UCH-1 (cell line): ENCODE measurements around a stretch of chr14.

DNA sequence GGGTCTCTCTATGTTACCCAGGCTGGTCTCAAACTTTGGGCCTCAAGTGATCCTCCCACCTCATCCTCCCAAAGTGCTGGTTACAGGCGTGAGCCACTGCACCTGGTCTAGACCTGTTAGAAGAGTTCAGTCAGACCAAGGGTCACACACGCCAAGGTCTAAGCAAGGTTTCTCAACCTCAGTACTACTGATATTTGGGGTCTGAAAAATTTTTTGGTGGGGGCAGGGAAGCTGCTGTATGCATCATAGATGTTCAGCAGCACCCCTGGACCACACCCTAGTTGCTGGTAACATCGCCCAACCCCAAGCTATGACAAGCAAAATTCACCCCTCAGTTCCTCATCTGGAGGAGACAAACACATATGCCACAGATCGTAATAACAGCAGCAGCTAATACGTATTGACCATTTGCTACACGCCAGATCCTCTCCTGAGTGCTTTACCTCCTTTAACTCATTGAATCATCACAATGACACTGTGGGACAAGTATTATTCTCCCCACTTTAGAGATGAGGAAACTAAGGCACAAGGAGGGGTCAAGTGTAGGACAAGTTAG is 46.5 kb downstream of the ACTN1 start:
- RRBS, result no CpG with 5 or more reads among the region's 6 CpGs

GRCh38 chr14:68942323-68943212 is 36.5 kb downstream of the ACTN1 start:
- RRBS, result 72% methylated on average over 4 of the region's 17 CpGs

DNA sequence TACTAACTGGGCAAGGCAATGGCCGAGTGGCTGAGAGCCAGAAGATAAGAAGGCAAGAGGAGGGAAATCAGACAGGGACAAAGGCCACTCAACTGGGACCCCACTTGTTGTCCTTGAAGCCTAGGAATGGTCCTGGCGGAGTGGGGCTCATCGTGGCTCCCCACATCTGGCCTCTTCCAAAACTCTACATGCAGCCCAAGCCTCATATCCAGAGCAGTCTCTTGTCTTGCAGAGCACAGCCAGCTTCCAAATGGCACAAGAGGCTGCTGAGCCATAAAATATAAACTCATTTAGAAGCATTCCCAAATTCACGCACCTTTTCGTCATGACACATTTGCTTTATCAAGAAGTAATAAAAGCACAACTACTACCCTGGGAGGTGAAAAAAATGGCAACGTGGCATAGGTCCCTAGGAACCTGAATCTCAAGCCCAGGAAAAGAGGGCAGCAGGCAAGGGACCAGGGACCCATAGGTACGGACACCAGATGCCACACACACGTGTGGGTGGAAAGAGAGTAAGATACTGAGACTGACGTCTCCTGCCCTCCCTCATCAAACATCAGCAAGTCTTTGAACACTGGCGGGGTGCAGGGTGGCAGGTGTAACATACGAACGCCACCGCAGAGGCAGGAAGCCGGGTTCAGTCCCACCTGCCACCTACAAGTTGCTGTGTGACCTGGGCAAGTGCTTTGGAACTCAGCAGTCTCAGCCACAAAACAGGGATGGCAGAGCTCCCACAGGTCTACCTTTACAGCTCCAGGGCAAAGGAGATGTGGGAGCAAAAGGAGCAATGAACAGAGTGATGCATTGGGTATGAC is 11.2 kb downstream of the ACTN1 start:
- RRBS, result no CpG with 5 or more reads among the region's 14 CpGs

DNA sequence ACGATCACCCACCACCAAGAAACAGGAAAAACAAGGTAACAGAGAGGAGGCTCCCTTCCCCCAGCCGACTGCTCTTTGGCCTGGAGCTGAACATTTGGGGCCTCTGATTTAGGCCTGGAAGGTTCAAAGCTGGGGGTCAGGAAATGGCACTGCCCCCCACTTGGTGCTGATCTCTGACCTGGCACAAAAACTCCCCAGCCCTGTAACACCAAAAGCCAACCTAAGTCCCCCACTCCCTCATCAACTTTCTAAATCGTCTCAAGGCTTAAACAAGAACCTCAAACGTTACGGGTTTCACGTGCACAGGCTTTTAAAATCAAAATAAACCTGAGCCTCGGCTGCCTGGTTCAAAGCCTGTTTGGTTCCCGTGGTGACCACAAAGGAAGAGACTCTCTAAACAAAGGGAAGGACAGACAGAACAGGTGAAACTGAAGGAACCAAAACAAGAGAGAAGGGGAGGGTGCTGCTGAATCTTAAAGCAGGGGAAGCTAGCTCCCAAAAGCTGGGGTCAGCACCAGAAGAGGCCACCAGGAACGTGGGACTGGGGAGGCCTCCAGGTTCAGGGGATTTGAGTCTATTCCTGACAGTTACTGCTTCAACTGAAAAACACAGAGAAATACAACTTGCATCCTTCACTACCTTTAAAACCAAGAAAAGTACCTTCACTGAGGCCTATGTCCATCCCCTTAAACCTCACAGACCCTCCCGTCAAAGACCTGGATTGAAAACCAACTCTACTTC is 8.8 kb downstream of the ACTN1 start:
- RRBS, result no CpG with 5 or more reads among the region's 10 CpGs

DNA sequence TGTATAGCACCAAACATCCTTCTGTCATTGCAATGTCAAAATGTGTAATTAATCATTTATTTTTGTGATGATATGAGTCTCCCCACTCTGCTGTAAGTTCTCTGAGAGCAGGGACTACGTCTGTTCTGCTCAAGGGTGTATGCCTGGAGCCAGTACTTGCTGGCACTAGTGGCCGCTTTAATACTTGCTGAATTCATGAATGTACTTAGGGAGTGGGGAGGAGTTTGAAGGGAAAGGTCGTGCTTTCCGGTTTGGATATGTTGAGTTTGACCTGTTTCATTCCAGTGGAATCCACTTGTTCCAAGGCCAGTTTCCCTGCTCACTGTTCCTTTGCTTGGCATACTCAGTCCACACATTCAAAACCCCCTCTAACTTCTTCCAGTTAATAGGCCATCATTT is 1.9 kb upstream of the DCAF5 start:
- RRBS, result no CpG with 5 or more reads among the region's 4 CpGs

- RRBS, result no CpG with 5 or more reads among the region's 3 CpGs
These were observed 12.5 kb upstream of the GALNT16 start for GRCh38 chr14:69247497-69247833.

DNA sequence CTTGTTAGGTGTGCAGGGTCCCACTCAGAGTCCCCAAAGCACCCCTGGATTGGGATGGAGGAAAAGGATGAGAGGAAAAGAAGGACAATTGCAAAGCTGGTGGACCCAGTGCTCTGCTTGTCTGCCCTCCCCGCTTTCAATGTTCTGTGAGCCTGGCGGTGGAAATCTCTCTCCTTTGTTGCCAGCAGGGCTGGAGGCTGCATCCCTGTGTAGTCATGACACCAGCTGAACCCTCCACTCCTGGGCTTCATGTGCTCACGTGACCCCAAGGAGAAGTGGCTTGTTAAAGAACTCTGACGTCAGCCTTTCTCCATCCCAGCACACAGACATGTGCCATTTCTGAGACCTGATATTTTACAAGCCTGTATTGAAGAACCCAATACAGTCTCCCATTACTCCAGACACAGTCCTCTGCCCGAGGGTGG is 21.5 kb downstream of the GALNT16 start:
- RRBS, result no CpG with 5 or more reads among the region's 5 CpGs

GRCh38 chr14:69571928-69572717 is 2.5 kb downstream of the CCDC177 start:
- RRBS, result 4% methylated on average over 17 of the region's 108 CpGs

GRCh38 chr14:69610132-69611073 is 993 bp upstream of the SUSD6 start:
- RRBS, result no CpG with 5 or more reads among the region's 13 CpGs

DNA sequence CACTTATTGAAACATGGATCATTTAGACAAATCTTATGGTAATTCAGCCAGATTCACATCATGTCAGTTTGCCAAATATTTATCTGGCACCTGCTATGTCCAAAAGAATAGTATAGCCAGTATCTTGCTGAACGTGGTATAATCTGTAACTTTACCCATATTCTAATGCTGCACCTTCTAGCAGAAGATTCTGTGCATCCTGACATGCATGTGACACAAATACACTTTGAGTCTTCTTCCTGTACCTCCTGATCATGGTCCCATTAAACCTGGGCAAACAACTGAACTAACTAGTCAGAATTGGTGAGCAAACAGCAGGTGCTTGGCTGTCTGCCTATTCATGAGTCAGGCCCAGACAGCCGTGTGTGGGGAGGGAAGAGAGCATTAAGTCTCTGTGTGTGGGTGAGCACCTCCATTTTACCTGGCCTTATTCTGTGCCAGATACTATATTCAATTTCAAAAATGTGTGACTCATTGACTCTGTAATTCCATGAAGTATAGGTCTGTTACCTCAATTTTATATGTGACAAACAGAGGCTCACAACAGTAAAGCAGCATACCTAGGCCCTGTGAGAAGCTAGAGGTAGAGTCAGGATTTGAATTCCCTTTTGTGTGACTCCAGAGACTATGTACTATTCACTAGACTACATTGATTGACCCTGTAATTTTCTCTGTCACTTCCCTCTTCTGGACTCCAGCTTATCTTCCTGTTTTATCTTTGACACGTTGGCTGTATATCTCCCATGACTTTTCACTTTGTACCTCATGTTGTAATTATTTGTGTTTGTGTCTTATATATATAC is 32.1 kb downstream of the SUSD6 start:
- RRBS, result no CpG with 5 or more reads among the region's 3 CpGs

DNA sequence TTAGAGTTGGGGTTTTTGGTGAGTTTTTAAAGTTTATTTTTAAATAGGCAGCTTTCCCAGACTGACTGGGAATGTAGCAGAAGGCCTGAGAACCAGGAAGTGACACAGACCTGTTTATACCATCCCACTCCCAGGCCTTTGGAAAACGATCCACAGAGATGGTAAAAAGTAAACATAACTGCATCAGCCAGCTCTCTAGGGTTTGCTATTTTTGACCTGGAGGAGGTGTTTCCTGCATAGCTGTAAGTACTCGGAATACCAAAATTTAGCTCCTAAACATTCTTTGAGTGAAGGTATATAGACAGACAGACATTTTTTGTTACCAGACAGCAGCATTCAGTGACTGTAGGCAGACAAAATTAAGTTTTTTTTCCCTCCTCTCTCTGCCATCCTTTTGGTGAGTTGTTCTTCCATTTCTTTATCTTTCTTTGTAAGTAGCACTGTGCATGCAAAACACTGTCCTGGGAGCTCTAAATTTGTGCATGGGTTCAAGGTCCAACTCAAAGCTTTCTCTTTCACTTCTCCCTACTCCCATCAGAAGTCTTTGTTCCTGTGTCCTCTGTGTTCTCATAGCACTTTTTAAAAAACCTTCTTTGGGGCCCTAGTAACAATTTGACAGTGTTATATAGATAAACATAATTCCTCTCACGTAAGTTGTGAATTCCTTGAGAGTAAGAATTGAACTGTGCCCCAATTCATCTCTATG is 37.3 kb downstream of the SUSD6 start:
- RRBS, result no CpG with 5 or more reads among the region's 3 CpGs

GRCh38 chr14:69674879-69675573 is 63.6 kb downstream of the SUSD6 start:
- RRBS, result no CpG with 5 or more reads among the region's 2 CpGs

DNA sequence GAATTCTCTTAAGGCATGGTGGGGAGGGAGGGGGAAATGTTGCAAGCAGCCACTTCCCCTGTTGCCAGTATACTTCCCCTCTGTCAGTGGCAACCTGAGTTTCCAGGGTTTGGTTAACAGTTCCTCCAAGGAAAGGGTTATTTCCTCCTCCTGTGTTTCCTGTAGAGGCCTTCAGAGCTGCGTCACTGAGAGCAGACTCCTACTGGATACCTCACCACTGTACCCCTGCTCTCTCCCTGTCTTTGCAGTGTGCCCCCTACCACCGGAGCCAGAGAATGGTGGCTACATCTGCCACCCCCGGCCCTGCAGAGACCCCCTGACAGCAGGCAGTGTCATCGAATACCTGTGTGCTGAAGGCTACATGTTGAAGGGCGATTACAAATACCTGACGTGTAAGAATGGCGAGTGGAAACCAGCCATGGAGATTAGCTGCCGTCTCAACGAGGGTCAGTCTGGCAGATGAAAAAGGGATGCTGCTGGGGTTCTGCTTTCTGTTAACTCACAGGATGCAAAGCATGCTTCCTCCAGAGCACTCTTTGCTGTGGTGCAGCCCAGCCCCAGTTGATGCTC is 63.7 kb upstream of the SRSF5 start:
- RRBS, result no CpG with 5 or more reads among the region's 9 CpGs

DNA sequence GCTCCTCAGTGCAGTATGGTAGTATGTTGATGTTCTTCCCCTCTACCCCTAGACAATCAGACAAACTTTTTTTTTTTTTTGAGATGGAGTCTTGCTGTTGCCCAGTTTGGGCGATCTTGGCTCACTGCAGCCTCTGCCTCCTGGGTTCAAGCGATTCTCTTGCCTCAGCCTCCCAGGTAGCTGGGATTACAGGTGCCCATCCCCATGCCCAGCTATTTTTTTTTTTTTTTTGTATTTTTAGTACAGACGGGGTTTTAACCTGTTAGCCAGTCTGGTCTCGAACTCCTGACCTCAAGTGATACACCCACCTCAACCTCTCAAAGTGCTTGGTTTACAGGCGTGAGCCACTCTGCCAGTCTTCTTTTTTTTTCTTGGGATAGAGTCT is 6.8 kb downstream of the SRSF5 start:
- RRBS, result no CpG with 5 or more reads among the region's 5 CpGs

DNA sequence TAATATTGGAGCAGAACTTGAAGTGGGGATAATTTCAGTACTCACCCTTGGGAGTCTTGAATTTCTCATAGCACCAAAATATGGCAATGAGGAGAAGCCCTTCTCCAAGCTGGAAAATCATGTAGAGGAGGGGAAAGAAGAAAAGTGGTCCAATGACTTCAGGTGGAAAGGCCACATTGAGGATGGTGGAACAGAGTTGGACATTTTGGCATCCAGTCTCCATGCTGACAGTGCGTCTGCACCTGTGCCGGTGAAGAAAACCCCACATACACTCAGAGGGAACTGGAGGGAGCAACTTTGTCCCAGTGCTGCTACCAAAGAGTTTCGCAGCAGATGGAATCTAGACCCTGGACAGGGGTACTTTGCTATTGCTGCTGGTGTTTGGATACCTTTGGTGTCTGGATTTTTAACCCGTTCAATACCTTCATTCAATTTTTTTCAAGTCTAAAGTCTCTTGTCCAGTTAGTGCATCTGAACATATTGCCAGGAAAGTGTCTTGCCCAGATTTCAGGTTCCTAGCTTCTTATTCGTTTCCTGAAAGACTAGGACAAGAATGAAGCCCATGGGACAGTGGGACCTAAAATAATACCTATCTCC is 11.4 kb downstream of the SRSF5 start:
- RRBS, result no CpG with 5 or more reads among the region's 5 CpGs

- RRBS, result no CpG with 5 or more reads among the region's 9 CpGs
These were observed 120.3 kb downstream of the SMOC1 start for GRCh38 chr14:69999433-70000041.

GRCh38 chr14:70915579-70916640 is 8.7 kb downstream of the PCNX1 start:
- RRBS, result no CpG with 5 or more reads among the region's 6 CpGs

DNA sequence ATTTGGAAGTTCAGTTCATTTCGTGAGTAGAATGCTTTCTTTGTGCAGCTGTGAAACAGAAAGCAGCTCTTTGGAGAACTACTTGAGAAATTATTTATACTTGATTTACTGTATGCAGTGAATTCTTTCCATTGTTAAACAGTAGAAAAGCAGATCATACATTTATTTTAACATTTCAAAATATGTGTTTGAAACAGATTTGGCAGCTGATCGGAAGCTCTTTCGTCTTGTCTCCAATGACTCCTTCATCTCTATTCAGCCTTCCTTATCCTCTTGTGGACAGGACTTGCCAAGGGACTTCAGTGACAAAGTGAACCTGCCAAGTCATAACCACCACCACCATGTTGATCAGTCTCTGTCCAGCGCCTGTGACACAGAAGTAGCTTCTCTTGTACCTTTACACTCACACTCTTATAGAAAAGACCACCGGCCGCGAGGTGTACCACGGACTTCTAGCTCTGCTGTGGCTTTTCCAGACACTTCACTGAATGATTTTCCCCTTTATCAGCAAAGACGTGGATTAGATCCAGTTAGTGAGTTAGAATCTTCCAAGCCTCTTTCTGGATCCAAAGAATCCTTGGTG is 69.6 kb downstream of the PCNX1 start:
- RRBS, result no CpG with 5 or more reads among the region's 9 CpGs

DNA sequence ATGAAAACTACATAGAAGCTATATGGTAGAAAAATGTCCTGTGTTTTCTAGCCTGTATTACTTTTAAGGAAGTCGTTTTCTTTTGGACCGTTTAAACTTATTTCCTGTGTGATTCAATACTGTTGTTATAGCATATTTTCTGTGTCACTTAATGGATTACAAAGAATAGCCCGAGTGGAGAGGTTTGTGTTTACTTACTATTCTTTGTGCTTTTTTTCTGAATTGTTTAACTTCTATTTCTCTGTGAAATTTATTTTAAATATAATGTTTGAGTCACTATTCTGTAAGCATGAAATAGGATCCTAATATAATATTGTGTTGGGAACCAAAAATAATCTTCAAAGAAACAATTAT is 74.4 kb downstream of the PCNX1 start:
- RRBS, result no CpG with 5 or more reads among the region's 3 CpGs